A172 (cell line): ENCODE results near the gene PERP.

DNA sequence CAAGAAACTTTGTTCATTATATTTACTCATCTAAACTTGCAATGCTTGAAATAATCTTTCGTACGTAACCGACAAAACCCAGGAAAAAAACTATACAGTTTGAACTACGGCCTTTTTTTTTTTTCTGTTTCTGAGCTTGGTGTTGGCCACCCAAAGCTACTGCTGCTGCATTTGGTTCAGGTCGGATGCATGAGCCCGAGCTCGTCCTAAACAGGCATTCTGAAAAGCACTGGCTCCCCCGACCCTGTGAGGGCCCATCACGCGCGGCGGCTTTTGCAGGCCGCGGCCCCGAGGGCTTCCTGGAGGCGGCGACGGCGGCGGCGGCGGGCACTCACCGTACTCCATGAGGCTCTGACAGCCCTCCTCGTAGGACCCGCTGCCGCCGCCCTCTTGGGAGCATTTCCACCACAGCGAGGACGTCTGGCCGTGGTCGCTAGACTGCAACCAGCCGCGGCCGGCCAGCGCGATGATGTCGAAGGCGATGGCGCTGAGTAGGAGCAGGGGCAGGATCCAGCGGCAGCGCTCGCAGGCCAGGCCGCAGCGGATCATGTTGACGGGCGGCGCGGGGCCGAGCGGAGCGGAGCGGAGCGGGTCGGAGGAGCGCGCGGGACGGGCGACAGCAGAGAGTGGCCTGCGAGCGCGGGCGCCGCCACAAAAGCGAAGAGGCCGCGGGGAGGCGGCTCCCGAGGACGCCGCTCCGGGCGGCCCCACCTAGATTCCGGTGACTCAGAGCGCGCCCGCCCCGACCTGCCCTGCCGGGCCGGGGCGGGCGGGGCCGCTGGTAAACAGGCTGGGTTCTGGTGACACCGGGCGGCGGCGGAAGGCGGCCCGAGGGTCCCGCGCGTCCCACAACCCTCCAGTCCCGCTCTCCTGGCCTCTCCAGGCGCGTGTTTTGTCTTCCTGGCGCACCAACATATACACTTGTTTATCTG lies at the start of gene PERP:
TSS of gene PERP (minus strand) at position 628 of the 932 bp plus-strand sequence.
- RAMPAGE, long total RNA: no peak

DNA sequence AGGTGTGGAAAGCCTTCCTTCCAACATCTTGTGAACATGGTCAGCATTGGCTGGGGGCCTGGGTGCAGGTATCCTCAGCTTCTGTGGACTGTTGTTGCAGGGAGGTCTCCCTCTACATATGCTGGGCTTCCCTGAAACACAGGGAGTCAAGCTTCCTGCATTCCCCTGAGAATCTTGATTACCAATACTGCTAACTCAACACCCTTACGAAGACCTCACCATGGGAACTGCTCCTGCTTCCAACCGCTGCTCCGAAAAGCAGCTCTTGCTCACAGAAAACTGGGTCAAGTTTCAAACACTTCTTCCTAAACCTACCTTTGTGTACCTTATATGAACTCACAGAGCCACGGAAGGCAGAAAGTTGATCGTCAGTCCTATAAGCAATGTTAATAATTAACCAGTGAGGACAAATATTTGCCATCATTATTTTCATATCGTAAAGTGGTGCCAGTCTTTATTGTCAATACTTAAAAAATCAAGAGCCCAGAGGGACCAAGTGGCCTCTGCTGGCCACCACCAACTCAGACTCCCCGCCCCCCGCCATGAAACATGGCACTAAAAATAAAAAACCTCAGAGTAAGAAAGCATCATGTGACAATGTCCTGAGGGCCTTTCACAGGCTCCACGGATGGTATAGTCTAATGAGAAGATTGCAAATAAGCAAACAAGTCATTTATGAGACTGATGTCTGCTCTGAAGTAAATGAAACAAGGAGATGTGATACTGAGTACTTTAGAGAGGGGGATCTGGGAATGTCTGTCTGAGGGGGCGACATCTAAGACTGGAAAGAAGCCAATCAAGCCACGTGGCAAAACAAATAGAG lies 9.0 kb upstream of the PBOV1 start:
- RAMPAGE, long total RNA: no peak

- RAMPAGE, long total RNA: no peak
These were observed 49.6 kb upstream of the PBOV1 start for GRCh38 chr6:138267885-138268390.

DNA sequence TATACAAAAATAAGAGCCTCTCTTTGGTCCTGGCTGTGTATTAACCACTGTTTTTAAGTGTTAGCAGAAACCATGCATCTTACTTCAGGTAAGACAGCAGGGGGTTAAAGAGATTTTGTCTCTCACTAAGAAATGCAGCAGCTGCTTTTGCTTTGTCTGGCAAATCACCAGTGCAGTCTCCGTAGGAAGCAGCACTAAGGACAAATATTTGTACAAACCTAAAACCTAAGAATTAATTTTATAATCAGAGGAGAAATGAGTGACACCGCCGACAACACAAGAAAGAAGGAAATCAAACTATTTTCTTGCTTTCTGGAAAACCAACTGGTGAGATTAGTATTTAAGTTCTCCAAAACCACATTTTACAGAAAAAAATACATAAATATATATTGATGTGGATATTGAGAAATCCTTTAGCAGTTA lies 837 bp downstream of the SMIM28 start:
- RAMPAGE, long total RNA: no peak

GRCh38 chr6:138429535-138430073 lies 25.6 kb downstream of the HEBP2 start:
- RAMPAGE, long total RNA: no peak

DNA sequence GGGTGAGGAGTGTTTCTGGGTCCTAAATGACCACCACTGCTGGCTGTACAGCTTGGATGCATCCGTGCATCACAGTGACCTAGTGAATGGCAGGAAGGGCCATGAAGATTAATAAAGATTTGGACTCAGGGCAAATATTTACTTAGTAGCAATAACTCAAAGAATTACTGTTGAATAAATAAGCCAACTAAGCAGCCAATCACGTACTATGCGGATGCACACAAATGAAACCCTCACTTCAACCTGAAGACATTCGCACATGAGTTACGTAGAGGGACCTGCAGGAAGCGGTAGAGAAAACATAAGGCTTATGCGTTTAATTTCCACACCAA lies 30.3 kb downstream of the NHSL1 start:
- RAMPAGE, long total RNA: no peak

GRCh38 chr6:138692728-138693407 lies 80.7 kb upstream of the CCDC28A start:
- RAMPAGE, long total RNA: no peak

- RAMPAGE, long total RNA: no peak
These were observed 56.7 kb downstream of the ECT2L start for GRCh38 chr6:138852496-138852985.

GRCh38 chr6:139030281-139030576 lies 1.7 kb downstream of the ABRACL start:
- RAMPAGE, long total RNA: no peak

DNA sequence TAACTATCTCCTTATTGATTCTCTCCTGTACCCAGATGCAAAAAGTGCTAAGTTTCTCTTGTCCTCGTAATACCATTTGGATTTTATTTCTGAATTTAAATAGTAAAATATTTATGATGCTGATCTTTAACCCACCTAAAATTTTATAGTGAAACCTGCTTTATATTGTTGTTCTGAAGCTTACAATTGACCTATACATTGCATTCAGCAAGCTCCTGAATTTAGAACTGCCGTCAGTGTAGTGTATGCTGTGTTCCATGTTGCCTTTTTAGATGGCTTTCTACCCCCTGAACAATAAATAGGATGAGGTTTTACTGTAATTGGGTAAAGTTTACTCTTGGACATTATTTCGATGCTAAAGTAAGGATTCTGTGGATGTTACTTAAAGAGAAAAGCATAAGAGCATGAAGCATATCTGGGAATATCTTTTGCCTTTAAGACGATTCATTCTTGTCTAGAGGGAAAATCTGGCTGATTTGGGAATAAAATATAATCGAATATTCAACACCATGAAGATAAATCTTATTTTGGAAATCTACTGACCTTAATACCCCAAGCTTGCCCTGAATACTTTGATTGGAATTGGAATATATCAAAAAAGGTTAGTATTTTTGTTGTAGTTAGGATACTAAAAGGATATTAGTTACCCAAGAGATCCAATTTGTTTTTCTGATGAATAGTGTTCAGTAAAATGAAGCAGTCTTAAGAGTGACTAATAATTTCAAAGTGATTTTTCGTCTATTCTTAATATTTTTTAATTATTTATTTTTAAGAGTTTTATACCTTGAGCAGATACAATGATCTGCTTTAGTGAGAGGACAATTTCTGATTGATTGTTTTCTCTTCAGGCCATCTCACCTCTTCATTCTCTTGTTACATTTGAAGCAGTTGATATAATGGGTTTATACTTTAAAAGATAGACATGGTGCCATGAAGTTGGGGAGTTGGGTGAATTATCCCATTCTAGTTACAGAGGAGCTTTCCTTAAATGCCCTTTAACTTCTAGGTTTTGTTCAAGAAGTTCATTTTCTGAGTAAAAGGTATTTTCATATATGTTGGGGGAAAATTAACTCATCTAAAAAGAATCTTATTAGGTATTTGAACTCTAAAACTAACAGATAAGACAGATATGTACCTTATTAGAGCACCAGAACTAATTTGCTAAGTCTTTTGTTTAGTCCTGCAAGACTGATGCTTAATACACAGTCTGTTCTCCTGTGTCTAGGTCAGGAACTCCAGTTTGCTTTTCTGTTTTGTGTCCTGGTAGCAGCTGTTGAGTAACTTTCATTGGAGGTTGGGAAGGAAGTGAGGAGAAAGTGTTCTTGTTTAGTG lies 44.8 kb downstream of the HECA start:
- RAMPAGE, long total RNA: no peak

GRCh38 chr6:139276753-139277553 lies 14.8 kb downstream of the TXLNB start:
- RAMPAGE, long total RNA: no peak

DNA sequence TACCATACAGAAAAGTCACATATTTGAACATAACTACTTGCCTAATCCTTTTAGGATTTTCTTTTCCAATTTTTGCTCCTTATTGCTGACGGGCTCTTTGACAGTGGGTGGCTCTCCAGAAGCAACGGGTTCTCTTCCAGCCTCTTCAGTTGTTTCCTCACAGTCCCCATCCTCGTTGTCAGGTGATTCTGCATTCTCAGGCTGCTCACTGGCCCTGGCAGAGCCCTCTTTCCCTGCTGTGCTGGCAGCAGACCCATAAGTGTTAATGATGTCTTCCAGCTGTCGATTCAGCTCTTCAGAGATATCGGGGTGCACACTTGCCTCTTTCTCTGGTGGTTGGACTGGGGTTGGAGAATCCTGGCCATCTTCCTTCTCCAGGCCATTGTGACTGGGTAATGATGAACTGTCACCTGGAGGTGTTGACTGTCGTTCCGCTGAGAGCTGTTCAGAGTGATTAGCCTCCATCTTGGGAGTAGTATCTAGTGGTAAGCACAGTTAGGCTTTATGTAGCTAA lies 3.3 kb downstream of the TXLNB start:
- RAMPAGE, long total RNA: no peak

DNA sequence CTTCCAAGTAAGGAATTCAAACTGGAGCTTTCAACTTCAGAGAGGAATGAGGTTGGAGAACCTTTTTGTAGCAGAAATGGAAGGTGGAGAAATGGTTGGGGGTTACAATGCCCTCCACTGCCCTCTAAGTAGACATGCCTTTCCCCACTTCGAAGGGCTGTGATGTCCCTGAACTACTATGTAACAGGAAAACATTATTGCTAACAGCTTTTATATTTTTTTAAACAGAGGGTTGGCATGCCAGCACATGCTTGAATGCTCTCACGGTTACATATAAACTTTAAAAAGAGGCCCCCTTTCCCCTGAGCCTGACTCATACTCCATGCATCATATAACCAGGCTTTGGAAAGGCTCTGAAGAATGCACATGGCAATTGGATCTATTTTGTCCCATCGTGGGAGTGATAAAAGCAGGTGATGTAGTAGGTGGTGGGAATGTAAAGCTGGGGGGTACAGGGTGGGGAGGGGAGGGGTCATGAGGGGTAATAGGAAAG lies 203.8 kb upstream of the CITED2 start:
- RAMPAGE, long total RNA: no peak

DNA sequence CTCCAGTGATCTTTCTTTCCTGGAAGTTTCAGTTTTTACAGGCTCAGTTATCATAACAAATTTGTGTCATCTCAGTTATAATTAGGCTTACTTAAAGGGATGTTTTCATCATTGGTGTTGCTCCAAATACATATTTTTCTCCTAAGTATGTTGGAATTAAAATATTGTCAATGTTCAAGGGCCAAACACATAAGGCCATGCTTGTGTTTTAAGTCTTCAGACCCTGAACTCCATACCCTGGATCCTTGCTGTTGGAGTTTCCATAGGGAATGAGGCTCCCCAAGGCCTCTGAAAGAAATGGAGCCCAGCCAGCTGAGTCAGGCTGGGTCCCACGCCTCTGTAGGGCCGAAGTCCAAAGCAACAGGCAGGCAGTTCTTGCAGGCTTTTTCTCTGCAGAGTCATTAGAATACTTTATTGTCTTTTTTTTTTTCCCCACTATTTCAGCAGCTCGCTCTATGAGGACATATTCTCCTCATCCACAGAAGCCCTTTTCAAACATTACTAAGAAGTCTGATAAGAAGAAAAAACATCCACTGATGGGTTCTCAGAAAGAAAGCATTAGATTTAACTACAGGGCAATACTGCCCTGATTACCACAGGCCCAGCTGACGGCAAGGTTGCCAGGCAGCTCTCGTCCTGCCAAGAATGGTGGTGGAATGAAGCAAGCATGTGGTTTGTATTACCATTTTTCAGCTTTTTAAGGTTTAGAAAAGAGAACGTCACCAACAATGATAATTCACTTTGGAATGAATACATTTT lies 223.3 kb upstream of the CITED2 start:
- RAMPAGE, long total RNA: no peak

- RAMPAGE, long total RNA: no peak
These were observed 388.1 kb upstream of the CITED2 start for GRCh38 chr6:139762531-139763053.

- RAMPAGE, long total RNA: no peak
These were observed 938.6 kb upstream of the CITED2 start for GRCh38 chr6:140313027-140313477.

GRCh38 chr6:140320363-140320869 lies 946.0 kb upstream of the CITED2 start:
- RAMPAGE, long total RNA: no peak

GRCh38 chr6:140346419-140347032 lies 972.1 kb upstream of the CITED2 start:
- RAMPAGE, long total RNA: no peak

GRCh38 chr6:140979445-140980216 lies 1153.1 kb upstream of the GJE1 start:
- RAMPAGE, long total RNA: no peak

GRCh38 chr6:141153454-141153788 lies 979.3 kb upstream of the GJE1 start:
- RAMPAGE, long total RNA: no peak